ENCODE measurements around the genes RHD, PAQR7 and FAM110D.

DNA sequence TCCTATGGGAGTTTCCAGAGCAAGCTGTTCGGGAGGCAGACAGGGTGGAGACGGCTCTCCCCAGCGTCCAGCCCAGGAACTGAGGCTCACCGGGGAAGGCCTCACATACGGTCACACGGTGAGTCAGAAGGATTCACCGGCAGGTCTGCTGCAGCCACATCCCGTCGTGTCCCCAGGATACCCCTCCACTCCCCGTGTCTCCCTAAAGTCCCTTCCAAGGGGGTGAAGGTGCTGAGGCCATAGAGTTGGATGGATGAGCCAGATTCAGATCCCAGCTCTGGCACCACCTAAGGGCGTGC lies 40.4 kb upstream of the RUNX3 start:
- PRO-cap = no peak

GRCh38 chr1:25030543-25031628 lies 100.8 kb upstream of the RUNX3 start:
- PRO-cap = no peak

- PRO-cap = no peak
Observed at GRCh38 chr1:25272121-25272869, at the start of gene RHD. TSS of gene RHD (plus strand) at chr1:25272509.

- PRO-cap = no peak
Observed at GRCh38 chr1:25562416-25563100, 19.2 kb downstream of the LDLRAP1 start.

DNA sequence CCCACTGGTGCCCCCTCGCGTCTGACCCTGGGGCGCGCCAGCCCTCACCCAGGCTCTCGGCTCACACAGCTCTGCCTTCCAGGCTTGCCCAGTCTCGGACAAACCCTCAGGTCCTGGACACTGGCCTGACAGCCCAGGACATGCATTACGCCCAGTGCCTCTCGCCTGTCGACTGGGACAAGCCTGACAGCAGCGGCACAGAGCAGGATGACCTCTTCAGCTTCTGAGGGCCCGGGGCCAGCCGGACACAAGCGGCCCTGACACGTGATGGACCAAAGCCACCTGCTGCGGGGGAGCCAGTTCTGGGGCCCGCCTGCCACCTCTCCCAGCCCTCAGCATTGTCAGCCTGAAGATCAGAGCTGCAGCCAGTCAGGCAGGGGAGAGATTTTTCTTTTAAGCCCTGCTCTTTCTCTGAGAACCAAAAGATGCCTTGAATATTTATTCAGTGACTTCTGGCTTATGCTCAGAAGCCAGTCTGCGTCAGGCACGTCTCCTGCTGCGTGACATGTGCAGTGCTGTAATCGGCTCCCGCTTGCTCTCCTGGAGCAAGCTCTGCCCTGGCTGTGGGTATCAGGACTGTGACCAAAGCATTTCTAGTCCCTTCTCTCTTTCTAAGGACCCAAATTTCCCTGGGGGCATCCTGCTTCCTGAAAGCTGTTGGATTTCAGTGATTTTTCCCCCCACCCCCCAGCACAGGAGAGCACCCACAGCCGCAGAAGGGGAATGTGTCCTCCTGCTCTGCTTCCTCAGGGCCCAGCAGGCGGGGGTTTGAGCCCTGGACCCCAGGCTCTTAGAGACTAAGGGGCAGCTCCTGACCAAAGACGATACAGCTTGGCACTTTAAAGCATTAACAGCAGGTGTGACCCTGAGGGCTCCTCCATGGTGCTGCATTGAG lies 23.6 kb downstream of the LDLRAP1 start:
- PRO-cap = bidirectional peak, plus-strand start at position 299 of the sequence, minus-strand start at position 174 of the sequence; unidirectional peak, minus-strand start at position 340 of the sequence; unidirectional peak, minus-strand start at position 395 of the sequence

- PRO-cap = no peak
Observed at GRCh38 chr1:25619010-25619540, 2.5 kb downstream of the MAN1C1 start.

DNA sequence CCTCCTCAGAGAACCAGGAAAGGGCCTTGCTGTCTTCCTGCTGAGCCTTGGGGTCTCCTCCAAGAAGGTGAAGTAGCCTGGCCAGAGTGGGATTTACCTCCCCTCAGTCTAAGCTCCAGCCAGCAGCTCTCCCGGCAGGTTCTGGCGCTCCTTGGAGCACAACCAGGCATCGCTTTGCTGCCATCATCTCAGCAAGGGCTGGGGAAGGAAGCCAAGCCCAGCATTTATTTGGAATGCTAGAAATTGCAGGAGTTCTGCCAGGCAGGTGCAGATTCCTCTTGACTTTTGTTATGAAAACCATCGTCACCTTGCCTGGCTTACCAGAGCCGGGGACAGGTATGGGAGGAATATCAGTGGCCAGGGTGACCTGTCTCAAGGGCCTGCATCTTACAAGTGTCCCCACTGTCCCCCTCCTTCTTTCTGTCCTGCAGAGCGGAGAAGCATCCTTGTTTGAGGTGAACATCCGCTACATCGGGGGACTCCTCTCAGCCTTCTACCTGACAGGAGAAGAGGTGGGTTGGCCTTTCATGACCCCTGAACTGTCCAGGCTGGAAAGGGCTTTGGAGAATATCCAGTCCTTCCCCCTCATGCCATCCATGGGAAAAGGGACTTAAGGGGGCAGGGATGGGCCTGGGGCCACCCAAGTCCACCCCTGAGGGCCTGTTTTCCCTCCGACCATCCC lies 51.0 kb upstream of the SELENON start:
- PRO-cap = no peak

DNA sequence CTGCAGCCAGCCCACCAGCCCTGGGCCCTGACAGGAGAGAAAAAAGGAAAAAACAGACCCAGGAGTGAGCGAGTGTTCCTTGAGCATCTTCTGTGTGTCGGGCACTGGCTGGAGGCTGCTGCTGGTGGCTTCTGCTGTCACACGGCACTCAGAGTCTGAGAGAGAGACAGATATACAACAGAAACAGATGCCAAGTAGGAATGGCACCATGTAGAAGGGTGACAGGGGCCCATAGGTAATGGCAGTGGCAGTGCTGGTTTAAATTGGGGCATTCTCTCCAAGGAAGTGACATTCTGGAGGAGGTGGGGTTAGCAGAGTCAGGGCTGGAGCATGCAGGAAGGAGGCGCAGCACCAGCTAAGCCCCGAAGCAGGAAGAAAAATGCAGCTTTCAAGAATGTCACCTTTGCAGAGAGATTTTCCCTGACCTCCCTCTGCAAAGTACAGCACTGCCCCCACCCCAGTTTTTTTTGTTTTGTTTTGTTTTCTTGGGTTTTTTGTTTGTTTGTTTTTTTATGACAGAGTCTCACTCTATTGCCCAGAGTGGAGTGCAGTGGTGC lies 24.5 kb upstream of the SELENON start:
- PRO-cap = no peak

- PRO-cap = no peak
Observed at GRCh38 chr1:25867101-25867722, 8.0 kb upstream of the AUNIP start.

DNA sequence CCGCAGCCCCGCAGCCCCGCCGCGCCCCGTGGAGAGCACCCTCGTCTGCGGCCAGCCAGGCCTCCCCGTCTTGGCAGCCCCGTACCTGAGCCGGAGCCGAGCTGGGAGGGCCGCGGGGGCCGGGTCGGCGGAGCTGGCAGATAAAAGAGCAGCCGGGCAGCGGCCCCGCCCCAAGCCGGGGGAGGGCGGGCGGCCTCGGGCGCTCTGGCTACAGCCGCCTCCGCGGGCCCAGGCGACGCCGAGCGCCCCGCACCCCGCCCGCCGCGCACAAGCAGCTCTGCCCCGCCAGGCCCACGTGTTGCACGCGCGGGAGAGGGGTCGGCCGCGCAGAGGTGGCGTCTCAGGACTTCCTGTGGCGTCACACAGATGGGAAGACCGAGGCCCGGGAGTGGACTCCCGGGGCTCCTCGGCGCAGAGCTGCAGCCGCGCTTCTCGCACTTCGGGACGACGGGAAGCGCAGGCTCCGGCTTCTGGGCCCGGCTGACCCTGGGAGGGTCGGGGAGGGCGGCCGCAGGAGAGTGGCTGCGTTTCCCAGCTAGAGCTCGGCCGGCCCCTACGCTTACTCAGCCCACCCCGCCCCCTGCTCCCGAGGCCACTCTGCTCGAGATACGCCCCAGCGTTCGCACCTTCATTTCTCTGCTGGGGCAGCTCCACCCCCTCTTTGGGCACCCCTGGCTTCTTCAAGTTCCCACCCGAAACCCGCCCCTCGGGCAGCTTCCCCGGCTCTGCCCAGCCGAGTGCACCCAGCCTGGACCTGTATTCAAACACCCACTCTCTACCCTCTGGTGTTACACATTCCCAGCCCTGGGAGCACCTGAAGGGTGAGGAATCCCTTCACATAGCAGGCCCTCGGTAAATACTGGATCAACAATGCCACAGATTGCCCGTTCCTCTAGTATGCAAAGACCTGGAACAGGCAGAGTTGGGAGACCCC lies at the start of gene PAQR7:
TSS of gene PAQR7 (minus strand) at position 306 of the 934 bp plus-strand sequence.
- PRO-cap = bidirectional peak, plus-strand start at position 173 of the sequence, minus-strand start at position 142 of the sequence; bidirectional peak, plus-strand start at position 365 of the sequence, minus-strand start at position 269 of the sequence

DNA sequence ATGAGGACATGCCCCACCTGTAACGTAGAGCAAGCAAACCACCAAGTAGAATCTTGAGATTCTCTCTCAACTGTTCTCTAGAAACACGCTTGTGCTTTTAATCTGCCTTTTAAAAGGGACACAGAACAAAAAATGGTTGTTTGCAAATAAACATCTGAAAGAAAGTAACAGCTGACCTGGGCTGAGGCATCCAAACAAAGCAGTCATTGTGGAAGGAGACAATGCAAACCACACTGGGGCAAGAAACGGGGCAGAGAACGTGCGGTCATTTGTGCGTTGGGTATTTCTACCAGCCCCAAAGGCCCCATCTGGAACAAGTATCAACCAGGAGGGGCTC lies 6.1 kb downstream of the STMN1 start:
- PRO-cap = no peak

DNA sequence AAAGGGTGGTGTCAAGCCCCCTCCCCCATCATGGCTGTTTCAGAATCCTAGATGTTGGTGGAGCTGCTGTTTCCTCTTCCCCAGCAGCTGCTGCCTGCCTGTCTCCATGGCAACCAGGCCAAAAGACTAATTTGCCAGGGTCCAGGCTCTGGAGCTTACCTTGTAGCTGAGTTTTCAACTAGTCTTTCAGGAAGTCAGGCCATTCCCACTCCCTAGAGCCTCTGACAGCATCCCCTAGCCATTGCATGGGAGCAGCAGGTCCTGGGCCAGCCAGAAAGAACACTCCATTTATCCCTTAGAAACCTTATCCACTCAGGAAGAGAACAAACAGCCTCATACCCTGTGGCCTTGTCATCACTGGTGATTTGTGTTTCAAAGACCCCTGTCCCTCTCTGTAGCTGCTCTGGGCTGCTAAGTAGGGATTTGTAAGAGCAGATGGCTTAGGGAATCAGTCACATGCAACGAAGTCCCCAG lies 21.4 kb upstream of the STMN1 start:
- PRO-cap = no peak

- PRO-cap = no peak
Observed at GRCh38 chr1:26081542-26082251, 14.3 kb upstream of the TRIM63 start.

GRCh38 chr1:26155881-26156445 lies 2.9 kb upstream of the FAM110D start:
- PRO-cap = no peak

DNA sequence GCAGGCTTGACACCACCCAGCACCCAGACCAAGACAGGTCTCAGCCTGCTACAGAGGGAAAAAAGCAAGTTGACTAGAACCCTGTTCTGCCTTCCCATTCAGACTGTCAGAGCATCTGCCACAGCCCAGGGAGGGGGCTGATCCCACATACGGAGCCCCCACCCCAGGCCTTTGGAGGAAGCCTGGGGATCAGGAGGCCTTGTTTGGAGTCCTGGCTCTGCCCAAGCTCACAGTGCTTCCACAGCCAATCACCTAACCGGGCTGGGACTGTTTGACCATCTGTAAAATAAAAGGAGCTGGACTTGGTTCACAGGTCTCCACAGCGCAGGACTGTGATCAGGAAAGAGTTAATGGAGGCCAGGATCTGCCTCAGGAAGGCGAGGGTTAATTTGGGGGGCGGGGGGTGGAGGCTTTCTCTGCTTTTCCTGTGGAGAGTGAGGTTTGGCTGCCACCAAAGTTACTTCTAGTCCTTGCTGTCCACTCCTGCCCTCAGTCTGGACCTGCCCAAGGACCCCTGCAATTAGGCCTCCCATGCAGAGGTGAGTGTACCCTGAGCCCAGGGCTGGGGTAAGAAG lies at the start of gene FAM110D:
TSS of gene FAM110D (plus strand) at position 492 of the 575 bp plus-strand sequence.
- PRO-cap = no peak

DNA sequence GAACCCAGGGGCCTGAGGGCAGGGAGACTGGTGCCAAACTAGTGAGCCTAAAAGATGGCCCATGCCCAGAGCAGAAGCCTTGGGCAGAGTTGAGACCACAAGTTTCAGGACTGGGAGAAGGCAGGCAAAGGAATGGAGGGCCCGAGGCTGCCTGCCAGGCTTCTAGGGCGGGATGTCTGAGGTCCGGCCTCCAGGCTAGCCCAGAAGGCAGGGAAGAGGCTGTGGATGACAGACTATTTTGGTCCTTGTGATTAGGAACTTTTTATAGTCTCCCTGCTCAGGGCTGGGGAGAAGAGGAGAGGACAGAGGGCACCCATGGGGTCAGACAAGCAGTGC lies 252 bp downstream of the FAM110D start:
- PRO-cap = no peak

DNA sequence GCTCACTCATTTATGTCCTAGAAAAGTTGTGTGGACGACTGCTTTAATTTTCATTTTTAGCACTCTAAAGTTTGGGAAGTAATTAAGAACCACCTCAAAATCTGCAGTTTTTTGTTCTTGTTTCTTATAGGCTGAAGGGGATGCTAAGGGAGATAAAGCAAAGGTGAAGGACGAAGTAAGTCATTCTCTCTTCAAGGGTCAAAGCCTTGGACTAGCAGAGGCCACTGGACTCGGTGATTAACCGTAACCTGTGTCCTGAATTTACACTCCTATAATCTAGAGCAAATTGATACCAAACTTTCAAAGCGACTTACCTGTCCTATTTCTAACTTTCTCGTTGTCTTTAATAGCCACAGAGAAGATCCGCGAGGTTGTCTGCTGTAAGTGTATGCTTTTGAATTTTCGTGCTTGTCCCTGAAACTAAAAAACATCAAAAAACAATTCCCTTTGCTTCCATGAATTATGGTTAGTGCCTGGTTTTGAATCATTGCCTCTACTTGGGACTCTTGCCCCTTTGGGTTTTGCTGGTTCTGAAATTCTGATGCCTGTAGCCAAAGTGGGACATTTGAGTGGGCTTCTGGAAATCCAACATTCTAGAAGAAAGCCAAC lies 1.2 kb downstream of the HMGN2 start:
- PRO-cap = no peak

DNA sequence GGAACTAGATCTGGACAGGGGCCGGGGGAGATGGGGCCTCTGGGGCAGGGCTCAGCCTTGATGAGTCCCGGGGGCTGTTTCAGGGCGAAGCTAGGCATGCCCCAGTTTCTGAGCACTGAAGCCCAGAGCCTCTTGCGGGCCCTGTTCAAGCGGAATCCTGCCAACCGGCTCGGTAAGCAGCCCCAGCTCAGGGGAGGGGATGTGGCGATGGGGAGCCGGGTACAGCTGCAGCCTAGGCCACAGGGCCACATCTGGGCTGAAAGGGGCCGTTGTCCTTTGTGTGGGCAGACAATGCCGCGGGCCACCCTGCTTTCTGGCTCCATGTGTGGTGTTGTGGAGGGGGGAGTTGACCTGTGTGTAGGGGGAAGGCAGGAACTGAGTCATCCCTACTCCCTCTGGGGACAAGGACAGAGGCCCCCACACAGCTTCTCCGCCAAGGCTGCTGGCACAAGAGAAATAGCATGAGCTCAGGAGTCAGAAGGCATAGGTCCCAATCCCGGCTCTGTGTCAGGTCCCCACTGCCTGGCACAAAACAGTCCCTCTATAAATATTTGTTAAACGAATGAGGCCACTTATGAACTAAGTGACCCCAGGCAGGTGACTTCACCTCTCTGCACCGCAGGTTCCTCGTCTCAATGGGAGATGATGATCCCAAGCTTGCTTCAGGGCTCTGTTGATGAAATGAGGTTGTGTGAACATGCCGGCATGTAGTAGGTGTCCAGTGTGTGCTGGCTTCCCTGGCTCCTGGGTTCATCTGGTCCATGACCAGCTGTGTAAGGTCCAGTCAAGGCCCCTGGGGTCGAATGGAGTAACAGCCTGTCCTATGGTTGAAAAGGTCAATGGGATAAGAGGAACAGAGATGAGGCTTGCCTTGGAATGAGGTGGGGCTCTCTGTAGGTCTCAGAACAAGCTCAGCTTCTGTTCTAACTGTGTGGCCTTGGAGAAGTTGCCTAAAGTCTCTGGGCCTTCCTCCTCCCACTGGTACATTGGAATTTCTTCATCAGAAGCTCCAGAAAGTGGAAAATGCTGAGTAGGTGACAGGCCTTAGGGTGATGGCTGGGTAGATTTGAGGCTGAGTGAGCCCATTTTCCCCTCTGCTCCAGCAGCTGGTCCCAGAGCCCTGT lies 26.3 kb downstream of the RPS6KA1 start:
- PRO-cap = no peak

DNA sequence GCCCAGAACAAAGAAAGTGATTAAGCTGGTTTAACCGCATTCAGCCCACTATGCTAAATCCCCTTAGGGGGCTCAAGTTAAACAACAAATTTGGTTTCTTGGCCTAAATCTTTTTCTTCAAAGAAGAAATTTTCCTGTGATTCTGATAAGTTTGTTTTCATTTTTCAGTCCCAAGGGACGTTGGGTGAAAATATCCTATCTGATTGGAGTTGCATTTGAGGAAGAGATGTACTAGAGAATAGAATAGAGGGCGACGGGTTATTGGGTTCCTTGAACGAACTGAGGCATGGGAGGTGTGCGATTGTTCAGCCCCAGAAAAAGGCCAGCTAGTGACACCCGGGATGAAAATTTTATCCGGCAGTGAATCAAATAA lies 76.5 kb upstream of the ARID1A start:
- PRO-cap = no peak

DNA sequence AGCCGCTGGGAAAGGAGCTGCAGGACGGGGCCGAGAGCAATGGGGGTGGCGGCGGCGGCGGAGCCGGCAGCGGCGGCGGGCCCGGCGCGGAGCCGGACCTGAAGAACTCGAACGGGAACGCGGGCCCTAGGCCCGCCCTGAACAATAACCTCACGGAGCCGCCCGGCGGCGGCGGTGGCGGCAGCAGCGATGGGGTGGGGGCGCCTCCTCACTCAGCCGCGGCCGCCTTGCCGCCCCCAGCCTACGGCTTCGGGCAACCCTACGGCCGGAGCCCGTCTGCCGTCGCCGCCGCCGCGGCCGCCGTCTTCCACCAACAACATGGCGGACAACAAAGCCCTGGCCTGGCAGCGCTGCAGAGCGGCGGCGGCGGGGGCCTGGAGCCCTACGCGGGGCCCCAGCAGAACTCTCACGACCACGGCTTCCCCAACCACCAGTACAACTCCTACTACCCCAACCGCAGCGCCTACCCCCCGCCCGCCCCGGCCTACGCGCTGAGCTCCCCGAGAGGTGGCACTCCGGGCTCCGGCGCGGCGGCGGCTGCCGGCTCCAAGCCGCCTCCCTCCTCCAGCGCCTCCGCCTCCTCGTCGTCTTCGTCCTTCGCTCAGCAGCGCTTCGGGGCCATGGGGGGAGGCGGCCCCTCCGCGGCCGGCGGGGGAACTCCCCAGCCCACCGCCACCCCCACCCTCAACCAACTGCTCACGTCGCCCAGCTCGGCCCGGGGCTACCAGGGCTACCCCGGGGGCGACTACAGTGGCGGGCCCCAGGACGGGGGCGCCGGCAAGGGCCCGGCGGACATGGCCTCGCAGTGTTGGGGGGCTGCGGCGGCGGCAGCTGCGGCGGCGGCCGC lies 1.0 kb downstream of the ARID1A start:
- PRO-cap = bidirectional peak, plus-strand start at position 331 of the sequence, minus-strand start at position 315 of the sequence; unidirectional peak, minus-strand start at position 592 of the sequence

Data from pulmonary artery (tissue), 1 donor.